Mammary microvascular endothelial cell (primary cell): Measurements from ENCODE around the genes PTPRC, DDX59 and GPR25.

DNA sequence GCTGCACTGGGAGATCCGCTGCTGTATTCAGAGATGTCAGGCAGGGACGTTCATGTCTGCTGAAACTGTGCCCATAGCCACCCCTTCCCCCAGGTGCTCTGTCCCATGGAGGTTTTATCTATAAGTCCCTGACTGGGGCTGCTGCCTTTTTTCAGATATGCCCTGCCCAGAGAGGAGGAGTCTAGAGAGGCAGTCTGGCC lies 18.5 kb upstream of the C1orf53 start:
- RAMPAGE, long total RNA: no peak

DNA sequence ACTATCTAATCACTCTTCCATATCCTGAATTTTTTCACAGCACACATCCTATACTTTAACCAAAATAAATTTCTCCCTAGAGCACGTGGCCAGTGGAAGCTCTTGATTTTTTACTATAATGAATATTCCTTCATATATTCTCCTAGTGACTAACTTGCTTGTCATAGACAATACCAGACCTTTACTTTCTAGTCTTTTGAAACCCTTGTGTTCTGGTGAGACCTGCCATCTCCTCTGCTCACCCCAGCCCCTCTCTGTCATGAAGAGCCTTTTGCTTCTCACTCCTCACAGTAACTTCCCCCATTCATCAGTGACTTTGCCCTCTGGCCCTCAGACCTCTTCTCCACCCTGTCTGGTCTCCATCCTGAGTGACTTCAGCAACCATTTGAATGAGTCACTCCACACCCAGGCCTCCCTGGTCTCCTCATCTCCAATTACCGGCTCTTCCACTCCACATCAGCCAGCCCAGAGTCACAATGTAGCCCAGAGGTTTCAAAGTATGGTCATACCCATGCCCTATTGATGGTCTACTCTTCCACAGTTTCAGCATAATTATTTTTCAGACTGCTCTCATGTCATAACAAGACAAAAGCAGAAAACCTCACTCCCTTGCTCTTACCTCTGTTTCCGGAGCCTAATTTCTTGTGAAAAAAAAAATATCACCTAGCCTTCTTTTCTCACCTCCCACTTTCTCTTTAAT lies 35.8 kb upstream of the NEK7 start:
- RAMPAGE, long total RNA: no peak

DNA sequence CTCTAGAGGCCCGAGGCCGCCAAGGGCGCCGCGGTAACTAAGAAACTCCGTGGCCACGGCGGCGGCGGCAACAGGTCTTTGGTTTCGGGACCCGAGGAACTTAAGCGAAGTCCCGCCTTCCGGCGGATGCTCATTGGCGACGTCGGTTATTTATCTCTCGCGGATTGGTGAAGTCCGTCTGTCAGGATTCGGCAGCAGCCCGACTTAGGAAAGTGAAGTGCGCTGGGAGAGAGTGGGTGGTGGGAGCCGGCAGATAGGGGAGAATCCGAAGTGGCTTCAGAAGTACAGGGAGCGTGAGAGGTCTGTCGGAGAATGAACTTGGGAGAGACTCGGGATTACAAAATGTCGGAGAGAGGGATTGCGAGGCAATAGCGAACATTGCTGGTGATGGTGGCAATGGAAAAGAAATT lies 718 bp downstream of the NEK7 start:
- RAMPAGE, long total RNA: no peak

DNA sequence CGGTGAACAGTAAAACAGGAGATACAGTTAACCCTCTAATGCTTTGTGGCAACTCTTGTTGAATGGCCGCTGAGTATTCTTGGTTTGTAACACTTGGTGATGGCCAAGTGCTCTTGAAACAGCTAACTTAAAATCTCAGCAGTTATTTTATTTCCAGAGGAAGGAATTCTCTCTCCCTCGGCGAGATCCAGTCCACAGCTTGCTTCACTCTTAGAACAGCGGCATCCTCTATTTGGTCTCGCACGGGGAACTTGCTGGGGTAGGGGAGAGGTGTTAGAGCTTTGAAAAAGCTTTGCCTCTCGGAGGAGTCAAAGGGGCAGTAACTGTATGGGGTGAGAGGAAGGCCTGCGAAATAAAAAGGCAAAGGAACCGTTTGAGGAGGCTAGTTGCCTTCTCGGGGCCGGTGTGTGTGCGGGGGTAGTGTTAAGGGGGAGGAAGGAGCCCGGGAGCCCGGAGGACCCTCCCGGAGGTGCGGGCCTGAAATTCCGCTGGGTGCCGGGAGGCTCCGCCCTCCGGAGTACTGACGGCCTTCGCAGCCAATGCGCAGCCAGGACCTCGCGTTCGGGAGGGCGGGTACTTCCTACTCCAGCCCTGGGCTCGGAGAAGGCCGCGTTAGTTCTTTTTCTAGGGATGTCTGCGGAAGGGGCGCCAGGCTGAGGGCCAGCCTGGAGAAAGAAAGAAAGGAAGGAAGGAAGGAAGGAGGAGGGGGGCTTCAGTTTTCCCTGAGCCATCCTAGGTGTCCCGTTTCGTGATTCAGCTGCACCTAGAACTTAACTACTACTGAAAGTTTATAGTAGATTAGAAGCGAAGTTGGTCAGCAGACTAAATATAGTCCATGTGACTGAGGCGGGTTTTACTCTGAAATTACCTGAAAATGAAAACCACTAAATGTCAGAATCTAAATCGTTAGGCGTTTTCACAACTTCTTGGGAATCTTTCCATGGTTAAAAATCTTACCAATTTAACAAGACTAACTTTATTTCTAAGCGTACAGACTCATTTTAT lies 2.1 kb downstream of the NEK7 start:
- RAMPAGE, long total RNA: no peak

- RAMPAGE, long total RNA: no peak
These were observed 41.1 kb upstream of the PTPRC start for GRCh38 chr1:198597601-198598246.

GRCh38 chr1:198598649-198599453 lies 40.0 kb upstream of the PTPRC start:
- RAMPAGE, long total RNA: no peak

DNA sequence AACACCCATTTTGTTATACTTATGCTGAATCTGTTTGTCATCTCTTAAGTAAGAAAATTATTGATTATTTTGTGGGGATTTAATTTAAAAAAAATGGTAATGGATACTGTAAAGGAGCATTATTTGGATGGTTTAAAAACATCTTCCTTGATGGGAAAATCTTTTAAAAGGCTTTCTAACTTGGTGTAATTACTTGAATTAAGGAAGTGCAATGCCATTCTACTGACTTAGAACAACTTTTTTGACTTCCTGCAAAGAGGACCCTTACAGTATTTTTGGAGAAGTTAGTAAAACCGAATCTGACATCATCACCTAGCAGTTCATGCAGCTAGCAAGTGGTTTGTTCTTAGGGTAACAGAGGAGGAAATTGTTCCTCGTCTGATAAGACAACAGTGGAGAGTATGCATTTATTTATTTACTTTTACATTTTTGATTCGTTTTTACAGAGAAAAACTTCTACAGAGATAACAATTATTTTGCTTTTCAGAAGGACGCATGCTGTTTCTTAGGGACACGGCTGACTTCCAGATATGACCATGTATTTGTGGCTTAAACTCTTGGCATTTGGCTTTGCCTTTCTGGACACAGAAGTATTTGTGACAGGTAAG lies at the start of gene PTPRC:
TSS of gene PTPRC (plus strand) at position 302 of the 608 bp plus-strand sequence.
- RAMPAGE, long total RNA: no peak

DNA sequence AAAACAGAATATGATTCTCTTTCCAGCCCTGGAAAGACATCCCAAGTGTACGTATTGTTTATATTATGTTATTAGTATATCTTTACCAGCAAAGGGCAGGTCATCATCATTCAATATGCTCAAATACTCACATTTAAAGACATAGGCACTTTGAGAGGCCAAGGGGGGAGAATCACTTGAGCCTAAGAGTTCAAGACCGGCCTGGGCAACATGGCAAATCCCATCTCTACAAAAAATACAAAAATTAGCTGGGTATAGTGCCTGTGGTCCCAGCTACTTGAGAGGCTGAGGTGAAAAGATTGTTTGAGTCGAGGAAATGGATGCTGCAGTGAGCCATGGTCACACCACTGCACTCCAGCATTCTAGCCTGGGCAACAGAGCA lies 27.0 kb downstream of the PTPRC start:
- RAMPAGE, long total RNA: no peak

GRCh38 chr1:198729621-198730001 lies 90.8 kb downstream of the PTPRC start:
- RAMPAGE, long total RNA: no peak

GRCh38 chr1:198934510-198935138 lies 295.8 kb downstream of the PTPRC start:
- RAMPAGE, long total RNA: no peak

- RAMPAGE, long total RNA: no peak
These were observed 578.8 kb upstream of the NR5A2 start for GRCh38 chr1:199448784-199449059.

DNA sequence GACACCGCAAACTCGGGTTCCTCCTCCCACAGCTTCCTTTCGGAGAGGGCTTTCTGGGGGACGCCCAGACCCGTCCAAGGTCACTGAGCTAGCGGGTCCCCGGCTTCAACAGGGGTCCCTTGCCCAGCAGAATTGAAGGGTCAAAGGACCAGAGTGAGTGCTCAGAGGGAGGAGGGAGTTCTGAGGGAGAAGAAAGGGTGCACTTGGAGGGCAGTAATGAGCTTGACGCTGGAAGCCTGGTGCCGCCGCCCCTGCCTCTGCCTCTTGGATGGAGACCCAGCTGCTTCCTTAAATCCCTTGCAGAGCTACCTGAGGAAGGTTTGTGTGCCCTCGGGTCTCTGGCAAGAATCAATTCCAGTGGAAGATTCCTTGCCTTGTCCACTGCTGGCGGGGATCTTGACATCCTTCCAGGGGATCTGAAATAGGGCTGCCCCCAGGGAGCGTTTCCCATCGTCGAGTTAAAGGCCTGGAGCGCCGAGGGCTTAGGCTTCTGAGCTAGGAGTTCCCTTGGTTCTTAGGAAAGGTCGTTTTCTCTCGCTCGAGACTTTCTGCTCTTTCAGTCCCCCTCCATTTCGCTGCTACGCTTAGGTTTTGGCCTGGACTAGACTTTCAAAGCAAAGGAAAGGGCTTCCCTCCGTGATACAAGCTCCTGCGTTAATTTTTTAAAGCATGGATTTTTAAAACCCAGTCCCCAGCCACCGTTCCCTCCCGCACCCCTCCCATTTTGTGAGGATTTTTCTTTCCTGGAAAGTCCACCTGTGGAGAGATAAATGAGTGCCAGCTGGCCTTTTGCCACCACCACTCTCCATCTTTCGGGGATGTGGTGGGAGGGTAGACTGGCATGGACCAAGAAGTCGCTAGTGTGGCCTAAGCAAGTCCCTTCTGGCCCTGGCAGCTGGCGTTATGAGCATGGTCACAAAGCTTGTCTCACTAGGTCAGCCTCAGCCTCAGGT lies 9.0 kb downstream of the NR5A2 start:
- RAMPAGE, long total RNA: no peak

DNA sequence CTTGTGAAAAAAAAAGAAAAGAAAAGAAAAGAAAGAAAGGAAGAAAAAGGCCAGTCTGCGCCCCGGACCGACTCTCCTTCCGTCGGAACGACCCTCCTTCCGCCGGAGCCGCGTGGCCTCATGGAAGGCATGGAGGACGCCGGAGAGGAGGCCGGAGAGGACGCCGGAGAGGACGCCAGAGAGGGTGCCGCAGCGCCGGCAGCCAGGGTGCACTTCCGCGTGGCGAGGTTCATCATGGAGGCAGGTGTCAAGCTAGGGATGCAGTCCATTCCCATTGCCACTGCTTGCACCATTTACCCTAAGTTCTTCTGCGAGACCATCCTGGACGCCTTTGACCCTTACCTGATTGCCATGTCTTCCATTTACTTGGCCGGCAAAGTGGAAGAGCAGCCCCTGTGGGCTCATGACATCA lies 185.9 kb downstream of the NR5A2 start:
- RAMPAGE, long total RNA: no peak

DNA sequence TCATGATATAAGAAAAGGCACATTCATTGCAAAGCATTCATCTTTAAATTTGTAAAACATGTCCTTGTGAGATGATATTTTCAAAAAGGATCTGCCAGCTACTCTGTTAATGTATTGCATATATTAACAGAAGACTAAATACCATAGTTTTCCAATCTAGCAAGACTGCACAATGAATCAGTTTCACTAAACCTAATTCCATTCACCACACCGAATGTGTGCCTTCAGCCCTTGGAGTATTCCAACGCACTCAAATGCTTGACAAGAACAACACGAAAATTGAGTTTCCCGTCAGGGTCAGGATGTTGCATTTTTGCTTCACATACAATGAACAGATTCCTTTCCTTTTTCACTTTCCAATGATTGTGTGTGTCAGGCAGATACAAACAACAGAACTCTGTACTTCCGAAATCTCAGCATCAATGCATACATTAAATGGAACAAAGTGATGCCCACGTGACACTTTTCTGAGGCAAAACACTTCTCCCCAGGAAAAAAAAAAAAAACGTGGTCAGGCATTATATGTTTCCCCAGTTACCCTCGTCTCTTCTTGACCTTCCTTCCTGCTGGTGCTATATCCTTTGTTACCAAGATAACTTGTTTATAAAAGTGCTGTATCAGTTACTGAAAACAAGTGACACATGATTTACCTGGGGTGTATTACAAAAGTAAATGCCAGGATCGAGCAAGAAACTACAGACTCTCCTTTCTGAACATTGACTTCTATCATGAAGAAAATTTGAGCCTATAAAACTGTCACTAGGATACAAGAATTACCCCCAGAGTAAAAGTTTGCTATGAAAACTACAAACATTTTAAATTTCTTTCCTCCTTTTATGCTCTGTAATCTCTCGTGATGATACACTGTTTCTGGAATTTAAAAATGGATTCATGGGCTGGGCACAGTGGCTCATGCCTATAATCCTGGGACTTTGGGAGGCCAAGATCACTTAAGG lies 181.7 kb downstream of the ZNF281 start:
- RAMPAGE, long total RNA: no peak

DNA sequence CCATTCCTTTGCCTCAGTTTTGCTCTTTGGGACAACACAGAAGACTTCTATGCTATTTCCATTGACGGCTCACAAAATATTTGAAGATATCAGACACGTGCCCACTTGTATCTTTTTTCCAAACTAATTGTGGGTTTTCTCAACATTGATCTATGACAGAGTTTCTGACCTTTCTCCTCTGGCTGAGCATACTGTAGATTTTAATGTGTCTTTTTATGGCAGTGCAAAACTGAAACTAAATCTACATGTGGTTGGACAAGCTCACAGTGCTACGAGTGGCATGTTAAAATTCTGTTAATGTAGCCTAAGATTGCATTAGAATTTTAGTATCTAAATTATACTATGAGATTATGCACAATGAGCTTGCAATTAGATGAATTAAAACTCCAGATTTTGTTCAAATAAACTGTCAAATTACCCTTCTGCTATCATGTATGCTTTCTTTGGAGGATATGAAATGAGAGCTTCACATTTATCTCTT lies 28.0 kb upstream of the ZNF281 start:
- RAMPAGE, long total RNA: no peak

DNA sequence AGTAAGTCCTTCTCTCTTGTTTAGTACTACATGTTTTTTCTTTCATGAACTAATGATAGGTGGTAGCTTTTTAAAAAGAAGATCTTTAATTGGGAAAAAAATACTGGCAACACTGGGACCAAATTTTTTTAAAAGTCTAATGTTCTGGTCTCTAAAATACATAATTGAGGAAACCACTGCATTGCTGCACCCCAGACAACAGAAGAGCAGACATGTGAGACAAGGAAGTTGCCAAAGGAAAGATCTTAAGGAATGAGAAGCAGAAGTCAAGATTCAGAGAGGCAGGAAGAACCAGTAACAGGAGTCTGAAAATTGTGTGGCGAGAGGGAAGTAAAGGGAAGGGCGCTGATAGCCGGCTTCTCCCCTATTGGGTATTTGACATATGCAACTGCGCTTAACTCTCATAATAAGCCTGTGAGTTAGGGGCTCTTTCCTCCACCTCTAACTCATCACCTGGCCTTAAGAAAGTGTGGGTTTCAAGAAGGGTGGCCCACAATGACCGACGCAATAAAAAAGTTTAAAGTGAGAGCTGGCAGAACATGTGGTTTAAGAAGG lies 21.9 kb upstream of the KIF14 start:
- RAMPAGE, long total RNA: no peak

DNA sequence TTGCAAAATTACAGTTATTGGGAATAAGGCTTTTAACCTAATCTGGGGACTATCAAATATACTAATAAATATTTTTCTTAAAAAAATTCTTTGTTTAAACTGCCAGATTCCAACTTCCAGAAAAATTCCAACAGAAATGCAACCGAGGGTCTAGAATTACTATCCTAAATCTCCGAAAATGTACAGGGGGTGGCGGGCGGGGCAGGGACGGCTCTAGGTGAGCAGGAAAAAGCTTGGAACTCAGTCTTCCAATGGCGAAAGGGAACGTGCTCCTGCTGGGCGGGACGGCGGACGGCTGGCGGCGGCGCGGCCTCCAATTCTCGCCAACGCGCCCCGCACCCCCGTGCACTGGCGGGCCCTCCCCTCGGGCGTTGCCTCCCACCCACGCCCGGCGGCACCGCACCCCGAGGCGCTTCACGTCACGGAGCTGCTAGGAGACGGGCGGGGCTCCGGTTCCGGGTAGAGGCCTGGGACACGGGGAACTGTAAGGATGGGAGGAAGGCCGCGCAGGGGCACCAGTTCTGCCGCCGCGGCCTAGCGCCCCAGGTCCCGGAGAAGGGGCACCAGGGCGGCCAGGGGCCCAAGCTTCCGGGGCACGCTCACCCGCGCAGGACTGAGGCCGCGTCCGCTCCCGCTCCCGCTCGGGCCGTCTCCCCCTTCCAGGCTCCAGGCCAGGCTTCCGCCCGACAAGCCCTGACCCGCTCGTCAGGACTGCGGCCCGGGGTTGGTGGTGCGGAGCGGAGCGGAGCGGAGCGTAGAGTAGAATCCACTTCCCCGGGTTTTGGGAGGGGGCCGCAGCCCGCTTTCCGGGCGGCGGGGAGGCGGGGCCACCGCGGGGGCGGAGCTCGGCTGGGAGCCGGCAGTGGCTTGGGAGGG lies at the start of gene DDX59:
TSS of gene DDX59 (minus strand) at position 744 of the 876 bp plus-strand sequence.
- RAMPAGE, long total RNA: start-site peak on the minus strand centred at position 785 of the sequence, 112 bp wide, 23 and 52 reads in 2 replicates

- RAMPAGE, long total RNA: no peak
These were observed at the start of gene GPR25 for GRCh38 chr1:200872564-200873219. Gene GPR25 (plus strand): TSS chr1:200872981.

DNA sequence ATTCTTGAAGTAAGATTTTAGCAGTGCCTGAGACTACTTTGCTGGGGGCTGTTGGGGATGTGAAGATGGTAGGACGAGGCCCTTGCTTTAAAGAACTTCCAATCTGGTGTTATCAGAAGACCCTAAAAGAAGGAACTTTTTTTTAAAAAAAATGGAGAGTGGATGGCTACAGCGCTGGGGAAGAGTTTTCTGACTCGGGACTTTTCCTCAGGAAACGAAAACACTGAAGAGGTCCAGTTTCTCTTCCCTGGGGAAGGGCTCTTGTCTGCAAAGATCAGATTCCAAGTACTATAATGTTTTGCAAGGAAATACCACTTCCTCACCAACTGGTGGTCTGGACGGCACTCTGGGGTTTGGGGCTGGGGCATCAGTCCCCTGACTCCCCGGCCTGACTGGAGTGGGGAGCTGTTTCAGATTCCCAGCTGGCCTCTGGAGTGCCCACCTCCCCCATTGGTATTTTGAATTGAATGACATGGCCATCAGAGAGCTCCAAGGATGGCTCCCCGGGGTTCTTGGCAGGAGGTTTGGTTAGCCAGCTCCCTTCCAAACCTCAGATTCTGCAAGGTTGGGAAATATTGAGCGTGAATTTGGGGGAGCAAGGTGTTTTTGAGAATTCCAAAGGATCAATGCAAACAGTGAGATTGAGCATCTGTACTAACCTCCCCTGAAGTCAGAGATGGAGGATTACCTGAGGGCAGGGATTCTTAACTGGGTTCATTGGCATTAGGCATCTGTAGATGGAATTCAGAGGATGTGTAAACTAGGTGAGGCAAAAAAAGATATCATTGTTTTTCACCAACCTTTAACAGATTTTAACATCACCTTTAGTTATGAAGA lies 2.2 kb upstream of the INAVA start:
- RAMPAGE, long total RNA: no peak

GRCh38 chr1:201378307-201379379 lies 1.2 kb upstream of the TNNT2 start:
- RAMPAGE, long total RNA: no peak